SK-MEL-5 (cell line): ENCODE results near the gene AQR.

DNA sequence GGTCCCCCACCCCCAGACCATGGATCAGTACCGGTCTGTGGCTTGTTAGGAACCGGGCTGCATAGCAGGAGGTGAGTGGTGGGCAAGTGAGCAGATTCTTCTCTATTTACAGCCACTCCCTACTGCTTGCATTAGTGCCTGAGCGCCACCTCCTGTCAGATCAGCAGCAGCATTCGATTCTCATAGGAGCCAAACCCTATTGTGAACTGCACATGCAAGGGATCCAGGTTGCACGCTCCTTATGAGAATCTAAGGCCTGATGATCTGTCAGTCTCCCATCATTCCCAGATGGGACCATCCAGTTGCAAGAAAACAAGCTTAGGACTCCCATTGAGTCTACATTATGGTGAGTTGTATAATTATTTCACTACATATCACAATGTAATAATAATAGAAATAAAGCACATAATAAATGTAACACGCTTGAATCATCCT is 25.8 kb downstream of the CHRM5 start:
RAMPAGE:
- cytosol, long total RNA: no peak
- long total RNA: no peak
- nucleus, long total RNA: no peak

DNA sequence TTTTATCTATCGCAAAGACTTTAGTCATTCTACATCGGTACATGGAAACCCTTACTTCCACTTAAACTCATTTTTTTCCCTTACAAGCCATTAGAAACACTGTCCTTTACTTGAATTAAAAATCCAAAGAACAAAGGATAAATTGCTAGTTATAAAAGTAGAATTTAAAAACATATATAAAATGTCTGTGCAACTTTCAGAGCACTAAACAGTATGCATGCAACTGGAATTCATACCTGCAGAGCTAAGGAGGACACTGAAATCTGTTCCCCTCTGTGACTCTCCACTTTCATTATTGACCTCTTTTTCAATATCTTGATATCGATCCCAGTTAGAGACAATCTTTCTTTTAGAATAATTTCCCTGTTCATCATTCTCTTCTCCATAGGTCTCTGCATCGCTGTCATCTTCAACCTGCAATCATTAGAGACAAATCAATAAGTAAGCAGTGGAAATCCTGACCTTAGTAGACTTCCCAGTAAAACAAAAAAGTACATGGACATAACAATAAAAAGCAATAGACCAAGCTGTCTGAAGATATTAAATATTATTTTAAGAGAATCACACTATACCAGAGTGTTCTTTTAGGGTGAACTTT is 34.6 kb downstream of the CHRM5 start:
RAMPAGE:
- cytosol, long total RNA: no peak
- long total RNA: no peak
- nucleus, long total RNA: no peak

GRCh38 chr15:34100996-34101232 is 748 bp downstream of the EMC7 start:
RAMPAGE:
- cytosol, long total RNA: no peak
- long total RNA: no peak
- nucleus, long total RNA: no peak

GRCh38 chr15:34199580-34200171 is 10.2 kb downstream of the KATNBL1 start:
RAMPAGE:
- cytosol, long total RNA: no peak
- long total RNA: no peak
- nucleus, long total RNA: no peak

GRCh38 chr15:34239104-34239790 is 14.4 kb downstream of the EMC4 start:
RAMPAGE:
- cytosol, long total RNA: no peak
- long total RNA: no peak
- nucleus, long total RNA: no peak

GRCh38 chr15:34291551-34292013 is 46.0 kb downstream of the SLC12A6 start:
RAMPAGE:
- cytosol, long total RNA: no peak
- long total RNA: no peak
- nucleus, long total RNA: no peak

DNA sequence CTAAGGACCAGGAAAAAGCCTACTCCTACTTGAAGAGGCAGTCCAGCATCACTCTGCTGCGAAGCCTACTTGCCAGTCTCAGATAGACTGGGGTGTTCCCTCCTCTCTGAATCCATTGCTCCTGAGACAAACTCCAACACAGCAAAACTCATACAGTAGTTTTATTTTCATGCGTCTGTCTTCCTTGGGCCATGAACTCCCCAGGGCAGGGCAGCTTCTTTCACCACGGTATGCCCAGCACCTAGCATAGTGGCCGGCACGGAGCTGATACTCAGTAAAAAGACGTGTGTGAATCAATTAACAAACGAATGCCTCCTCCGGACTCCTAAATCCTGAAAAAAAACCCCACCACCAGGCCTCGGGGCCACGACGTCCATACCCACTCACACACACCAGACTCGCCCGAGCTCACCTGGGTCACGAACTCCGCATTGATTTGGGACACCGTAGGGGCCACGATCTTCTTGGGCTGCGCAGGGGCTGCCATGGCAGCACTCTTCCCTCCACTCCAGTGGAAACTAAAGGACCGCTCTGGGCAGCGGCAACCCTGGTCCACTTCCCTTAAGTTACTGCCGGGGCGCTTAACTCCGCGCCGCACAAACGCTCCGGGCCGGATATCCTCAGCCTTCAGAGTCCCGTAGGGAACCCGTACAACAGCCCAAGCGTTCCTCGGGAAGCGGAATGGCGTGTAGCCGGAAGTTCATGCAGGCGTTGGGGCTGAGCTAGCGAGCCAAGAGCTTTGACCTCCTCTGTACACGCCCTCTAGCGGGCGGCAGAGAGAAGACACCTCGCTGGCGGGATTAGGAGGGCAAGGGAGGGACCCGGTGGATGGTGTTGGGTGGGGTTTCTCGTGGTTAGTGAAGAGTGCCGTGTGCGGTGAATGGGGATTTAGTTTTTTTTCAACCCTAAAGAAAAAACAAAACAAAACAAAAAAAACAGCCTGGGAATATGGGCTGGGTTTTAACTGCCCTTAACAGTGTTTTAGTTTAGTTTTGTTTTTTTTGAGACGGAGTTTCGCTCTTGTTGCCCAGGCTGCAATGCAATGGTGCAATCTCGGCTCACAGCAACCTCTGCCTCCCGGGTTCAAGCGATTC is at the start of gene AQR:
TSS of gene AQR (minus strand) at position 616 of the 1,094 bp plus-strand sequence.
RAMPAGE:
- cytosol, long total RNA: start-site peak on the minus strand centred at position 607 of the sequence, 107 bp wide, 379 and 329 reads in 2 replicates
- long total RNA: no peak
- nucleus, long total RNA: start-site peak on the minus strand centred at position 603 of the sequence, 59 bp wide, 505 and 110 reads in 2 replicates

GRCh38 chr15:35080908-35081384 is 4.1 kb downstream of the NANOGP8 start:
RAMPAGE:
- cytosol, long total RNA: no peak
- long total RNA: no peak
- nucleus, long total RNA: no peak

DNA sequence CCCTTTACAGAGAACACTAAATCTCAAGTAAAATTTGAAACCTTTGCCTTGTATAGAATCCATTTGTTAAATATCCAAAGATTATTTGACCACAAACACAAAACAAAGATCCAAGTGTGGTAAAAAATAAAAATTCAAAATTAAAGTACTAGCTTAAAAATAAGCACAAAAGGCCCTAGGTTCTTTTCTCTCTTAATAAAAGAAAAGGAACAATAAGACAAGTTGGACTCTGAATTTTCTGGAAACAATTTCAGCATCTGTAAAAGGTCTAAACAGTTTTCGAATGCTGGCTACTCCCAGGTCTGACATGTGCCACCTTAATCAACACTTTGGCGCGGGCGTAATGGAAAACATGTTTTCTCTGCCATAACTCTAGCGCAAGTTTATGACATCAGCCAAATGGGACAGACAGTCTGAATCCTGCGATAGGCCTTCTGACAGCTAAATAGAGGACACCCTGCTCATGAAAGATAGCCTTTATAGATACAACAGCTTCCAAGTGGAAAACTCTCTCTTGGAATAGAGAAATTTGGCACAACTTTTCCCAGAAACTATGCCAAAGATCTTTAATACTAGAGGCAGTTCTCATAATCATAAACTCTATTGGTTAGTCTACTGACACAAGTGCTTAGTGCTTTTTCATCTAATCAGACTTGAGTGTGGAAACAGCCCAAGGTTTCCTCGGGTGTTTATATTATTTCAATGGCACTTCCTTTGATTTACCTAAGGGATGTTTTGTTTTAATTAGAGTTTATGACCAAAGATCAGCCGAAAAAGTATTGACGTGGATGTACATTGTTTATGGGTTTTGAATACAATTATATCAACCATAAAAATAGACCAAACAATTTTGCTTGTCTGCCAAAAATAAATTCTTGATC is 120.0 kb upstream of the DPH6 start:
RAMPAGE:
- cytosol, long total RNA: no peak
- long total RNA: no peak
- nucleus, long total RNA: no peak

RAMPAGE:
- cytosol, long total RNA: no peak
- long total RNA: no peak
- nucleus, long total RNA: no peak
Measured at GRCh38 chr15:37093462-37094000, 6.8 kb downstream of the MEIS2 start.

GRCh38 chr15:37098893-37099854 is 1.2 kb downstream of the MEIS2 start:
RAMPAGE:
- cytosol, long total RNA: no peak
- long total RNA: no peak
- nucleus, long total RNA: no peak

RAMPAGE:
- cytosol, long total RNA: no peak
- long total RNA: no peak
- nucleus, long total RNA: no peak
Measured at GRCh38 chr15:37110704-37111182, 10.4 kb upstream of the MEIS2 start.

DNA sequence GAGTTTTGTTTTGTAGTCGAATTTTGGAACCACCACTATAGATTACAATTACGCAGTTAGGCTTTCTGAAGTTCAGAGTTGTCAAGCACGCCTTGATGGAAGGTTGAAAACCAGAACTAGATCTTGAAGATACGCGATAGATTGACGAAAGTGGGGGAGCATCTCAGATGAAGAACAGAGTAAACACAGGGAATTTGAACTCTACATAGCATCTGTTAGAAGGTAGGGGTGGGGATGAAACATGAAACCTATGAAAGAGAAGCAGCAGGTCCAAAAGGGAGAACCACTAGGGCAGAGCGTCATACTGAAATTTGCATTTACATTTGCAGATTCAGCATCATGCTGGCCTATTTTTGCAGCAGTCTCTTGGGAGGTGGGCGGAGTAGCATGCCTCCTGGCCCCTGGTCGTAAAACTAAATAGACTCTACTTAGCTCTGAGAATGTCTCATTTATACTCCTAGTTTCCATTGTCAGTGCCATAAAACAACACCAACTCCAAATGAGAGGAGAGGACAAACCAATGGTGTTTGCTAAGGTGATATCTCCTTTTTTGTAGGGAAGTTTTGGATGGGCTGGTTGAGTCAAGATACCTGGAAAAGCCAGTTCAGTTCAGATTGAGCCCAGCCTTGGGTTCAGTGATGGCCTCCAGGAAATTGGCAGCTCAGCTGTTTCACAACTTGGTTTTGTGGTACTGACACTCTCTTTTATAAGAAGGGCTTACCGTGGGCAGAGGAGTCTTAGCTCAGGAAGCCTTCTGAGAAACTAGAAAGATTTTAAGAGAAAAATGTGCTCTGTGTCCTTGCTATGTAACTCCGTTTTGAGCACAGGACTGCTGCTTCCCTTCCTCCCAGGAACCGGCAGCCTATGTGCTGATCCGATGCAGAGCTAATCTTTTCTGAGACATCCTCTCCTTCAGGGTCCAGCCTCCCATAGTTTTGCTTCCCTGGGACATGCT is 46.3 kb upstream of the RASGRP1 start:
RAMPAGE:
- cytosol, long total RNA: no peak
- long total RNA: no peak
- nucleus, long total RNA: no peak

DNA sequence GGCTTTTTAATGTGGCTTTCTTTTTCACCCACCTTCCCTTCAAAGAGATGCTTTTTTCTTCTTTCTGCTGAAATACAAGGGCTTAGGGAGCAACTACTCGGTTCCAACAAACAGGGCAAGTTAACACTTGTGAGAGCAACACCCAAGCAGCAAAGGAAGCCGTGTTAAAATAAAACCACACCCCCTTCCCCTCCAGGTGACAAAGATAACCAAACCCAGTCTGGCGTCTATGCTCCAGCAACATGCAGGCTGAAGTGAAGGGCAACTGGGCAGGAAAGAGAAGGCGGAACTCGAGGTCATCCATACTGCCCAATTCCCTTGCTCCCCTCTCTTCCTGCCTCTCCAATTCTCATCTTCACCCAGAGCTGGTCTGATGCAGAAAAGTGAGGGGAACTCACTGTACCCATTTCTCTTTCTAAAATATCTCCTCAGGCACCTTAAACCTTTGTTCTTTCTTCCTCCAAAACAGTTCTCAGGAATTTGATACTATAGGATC is 87.2 kb upstream of the RASGRP1 start:
RAMPAGE:
- cytosol, long total RNA: no peak
- long total RNA: no peak
- nucleus, long total RNA: no peak

RAMPAGE:
- cytosol, long total RNA: no peak
- long total RNA: no peak
- nucleus, long total RNA: no peak
Measured at GRCh38 chr15:39172634-39173192, 408.2 kb upstream of the THBS1 start.

RAMPAGE:
- cytosol, long total RNA: no peak
- long total RNA: no peak
- nucleus, long total RNA: no peak
Measured at GRCh38 chr15:39248009-39248567, 332.8 kb upstream of the THBS1 start.

GRCh38 chr15:39250486-39250914 is 330.4 kb upstream of the THBS1 start:
RAMPAGE:
- cytosol, long total RNA: no peak
- long total RNA: no peak
- nucleus, long total RNA: no peak

GRCh38 chr15:39360337-39360833 is 220.5 kb upstream of the THBS1 start:
RAMPAGE:
- cytosol, long total RNA: no peak
- long total RNA: no peak
- nucleus, long total RNA: no peak

GRCh38 chr15:39381681-39381880 is 199.3 kb upstream of the THBS1 start:
RAMPAGE:
- cytosol, long total RNA: no peak
- long total RNA: no peak
- nucleus, long total RNA: no peak

DNA sequence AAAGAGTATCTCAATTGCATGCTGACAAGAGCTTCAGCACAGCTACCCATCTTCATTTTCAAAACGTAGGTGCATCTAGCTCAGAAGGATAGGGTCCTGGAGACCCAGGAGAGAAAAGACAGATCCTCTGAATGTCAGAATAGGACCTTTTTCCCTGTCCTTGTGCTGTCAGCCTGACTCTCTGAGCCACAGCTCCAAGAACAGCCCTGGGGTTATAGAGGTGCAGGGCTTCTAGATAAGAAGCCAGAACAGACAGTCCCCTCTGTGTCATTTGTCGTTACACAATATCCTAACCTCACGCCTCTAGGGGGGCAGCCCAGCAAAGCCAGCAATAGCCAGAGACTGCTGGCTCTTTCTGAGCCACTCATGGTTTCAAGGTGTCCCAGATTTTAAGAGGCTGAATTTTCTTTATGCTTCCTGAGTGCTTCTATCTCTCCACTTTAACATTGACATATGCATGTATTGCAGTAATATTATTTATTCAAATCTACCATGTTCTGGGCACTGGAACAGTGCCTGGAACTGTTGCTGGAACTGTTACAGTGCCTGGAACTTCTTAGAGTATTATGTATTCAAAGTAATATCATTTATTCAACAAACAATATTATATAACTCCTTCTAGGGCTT is 153.1 kb upstream of the THBS1 start:
RAMPAGE:
- cytosol, long total RNA: no peak
- long total RNA: no peak
- nucleus, long total RNA: no peak